LHCN-M2 (cell line): ENCODE data around the genes METTL7A and GALNT6.

DNA sequence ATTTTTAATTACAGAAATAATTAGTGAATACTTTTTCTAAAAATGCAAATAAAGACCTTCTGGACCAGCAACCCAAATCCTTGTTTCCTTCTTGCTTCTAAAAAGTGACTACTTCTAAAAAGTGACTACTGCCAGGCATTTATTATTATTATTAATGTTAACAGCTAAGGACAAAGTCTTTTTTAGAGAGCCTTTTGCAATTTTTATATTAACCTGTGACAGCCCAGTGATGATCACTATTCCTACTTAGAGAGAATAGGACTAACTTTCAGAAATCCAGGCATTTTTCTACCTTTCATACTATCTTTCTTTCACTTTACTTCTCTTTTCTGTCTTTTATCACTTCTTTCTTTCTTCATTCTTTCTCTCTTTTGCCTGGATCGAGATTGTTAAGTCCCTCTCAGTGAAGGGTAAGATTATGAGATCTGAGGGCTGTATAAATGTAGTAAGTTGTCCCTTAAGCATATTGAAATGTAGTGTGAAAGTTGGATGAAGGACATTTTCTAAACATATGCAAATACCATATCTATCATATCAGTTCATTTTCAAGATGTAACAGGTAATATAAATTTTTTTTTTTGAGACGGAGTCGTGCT is 48.3 kb upstream of the DIP2B start:
- RAMPAGE, long total RNA, result no peak

GRCh38 chr12:50460863-50461490 is 43.8 kb upstream of the DIP2B start:
- RAMPAGE, long total RNA, result no peak

GRCh38 chr12:50615586-50616416 is 111.0 kb downstream of the DIP2B start:
- RAMPAGE, long total RNA, result no peak

DNA sequence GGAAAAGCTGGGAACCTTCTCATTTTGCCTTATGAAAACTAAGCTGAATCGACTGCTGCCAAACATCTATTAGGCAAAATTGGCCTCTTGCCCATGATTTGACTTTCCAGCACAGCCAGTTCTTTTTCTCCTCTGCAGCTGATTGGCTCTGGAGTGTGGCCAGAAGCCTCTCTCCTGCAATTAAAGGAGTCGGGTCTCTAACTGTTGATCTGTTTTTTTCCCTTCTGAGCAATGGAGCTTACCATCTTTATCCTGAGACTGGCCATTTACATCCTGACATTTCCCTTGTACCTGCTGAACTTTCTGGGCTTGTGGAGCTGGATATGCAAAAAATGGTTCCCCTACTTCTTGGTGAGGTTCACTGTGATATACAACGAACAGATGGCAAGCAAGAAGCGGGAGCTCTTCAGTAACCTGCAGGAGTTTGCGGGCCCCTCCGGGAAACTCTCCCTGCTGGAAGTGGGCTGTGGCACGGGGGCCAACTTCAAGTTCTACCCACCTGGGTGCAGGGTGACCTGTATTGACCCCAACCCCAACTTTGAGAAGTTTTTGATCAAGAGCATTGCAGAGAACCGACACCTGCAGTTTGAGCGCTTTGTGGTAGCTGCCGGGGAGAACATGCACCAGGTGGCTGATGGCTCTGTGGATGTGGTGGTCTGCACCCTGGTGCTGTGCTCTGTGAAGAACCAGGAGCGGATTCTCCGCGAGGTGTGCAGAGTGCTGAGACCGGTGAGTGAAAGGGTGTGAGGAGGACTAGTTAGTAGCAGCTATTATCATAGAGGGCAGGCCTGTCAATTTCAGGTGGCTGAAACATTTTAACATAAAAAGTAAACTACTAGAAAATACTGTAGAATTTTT is at the start of gene METTL7A:
Gene METTL7A, plus strand, starts transcription at position 208 of the 858 bp plus-strand sequence.
- RAMPAGE, long total RNA, result no peak

DNA sequence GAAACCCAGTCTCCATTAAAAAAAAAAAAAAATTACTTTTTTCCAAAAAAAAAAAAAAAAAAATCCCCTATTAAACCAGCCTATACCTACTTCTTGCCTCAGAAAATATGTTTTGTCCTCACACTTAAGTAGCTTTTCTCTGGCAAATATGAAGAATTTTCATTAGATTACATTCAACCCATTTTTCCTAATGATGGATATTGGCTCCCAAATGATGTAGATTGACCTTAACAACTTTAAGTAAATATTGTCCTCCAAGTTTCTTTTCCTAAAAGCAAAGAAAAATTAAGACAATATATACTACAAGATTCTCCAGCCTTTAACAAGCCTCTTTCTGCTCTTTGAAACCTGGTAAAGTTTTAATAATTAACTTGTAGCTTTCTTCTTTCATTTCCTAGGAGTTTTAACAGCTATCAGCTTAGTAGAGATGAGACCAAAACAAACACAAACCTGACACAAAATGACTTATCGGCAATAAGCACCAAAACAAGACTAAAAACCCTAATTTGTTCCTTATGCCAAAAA is 3.7 kb downstream of the SLC11A2 start:
- RAMPAGE, long total RNA, result no peak

GRCh38 chr12:51028025-51029306 is 2.3 kb upstream of the SLC11A2 start:
- RAMPAGE, long total RNA, result no peak

- RAMPAGE, long total RNA, result no peak
These were observed 13.6 kb downstream of the POU6F1 start for GRCh38 chr12:51204251-51204607.

- RAMPAGE, long total RNA, result no peak
These were observed 7.8 kb downstream of the DAZAP2 start for GRCh38 chr12:51246232-51246954.

GRCh38 chr12:51270727-51271430 is 664 bp upstream of the SMAGP start:
- RAMPAGE, long total RNA, result no peak

GRCh38 chr12:51368515-51369651 is 22.3 kb downstream of the GALNT6 start:
- RAMPAGE, long total RNA, result no peak

GRCh38 chr12:51371353-51372165 is 19.6 kb downstream of the GALNT6 start:
- RAMPAGE, long total RNA, result no peak

DNA sequence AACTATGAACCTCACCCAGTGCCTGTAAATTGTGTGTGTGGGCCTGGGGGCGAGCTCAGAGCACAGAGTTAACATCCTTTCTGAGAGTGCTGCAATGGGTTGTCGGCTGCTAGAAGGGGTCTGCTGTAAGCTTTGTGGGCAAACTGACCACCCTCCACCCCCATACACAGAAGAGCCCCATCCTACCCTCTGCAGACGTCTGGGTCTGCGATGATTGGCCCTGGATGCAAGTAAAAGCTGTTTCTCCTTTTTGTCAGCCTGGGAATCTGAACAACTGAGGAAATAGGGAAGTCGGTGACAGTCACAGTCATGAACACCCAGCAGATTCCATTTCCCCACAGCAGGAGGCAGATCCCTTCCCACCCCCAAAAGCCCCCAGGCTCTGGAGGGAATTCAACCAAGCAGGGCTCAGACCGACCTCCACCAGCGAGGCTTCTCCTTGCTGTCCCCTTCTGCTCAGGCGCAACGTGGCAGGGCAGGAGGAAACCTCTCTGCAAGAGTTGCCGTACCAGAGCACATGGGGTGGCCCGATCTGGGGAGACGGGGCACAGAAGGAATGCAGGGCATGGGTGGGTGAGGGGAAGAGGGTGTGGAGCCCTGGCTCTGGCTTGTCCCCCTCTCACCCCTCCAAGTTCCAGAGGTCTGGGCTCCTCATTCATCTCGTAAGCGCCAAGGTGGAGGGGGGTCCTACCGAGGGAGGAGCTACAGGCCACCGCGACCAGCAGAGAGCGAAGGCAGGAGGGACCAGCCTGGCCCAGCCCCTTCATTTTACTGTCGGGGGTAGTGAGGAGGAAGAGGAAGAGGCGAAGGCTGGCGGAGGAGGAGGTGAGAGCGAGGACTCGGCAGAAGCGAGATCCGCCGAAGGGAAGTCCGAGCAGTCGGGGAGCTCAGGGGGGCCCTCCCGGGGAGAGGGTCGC is at the start of gene GALNT6:
Gene GALNT6, minus strand, starts transcription at position 743 of the 917 bp plus-strand sequence.
- RAMPAGE, long total RNA, result no peak

GRCh38 chr12:51403436-51404373 is 12.5 kb upstream of the GALNT6 start:
- RAMPAGE, long total RNA, result no peak

DNA sequence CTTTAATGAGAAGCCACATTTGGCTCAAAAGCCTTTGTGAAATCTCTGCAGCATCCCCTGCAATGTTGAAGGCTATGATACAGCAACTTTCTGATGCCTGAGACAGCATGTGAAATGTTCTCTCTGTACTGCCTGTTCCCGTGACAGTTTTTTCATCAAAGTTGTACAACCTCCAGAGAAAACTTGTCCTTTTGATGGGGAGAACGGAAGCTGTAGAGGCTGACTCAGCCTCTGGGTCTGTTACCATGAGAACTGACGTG is 16.9 kb downstream of the SLC4A8 start:
- RAMPAGE, long total RNA, result no peak

GRCh38 chr12:51752492-51752778 is 62.3 kb downstream of the TMDD1 start:
- RAMPAGE, long total RNA, result no peak

DNA sequence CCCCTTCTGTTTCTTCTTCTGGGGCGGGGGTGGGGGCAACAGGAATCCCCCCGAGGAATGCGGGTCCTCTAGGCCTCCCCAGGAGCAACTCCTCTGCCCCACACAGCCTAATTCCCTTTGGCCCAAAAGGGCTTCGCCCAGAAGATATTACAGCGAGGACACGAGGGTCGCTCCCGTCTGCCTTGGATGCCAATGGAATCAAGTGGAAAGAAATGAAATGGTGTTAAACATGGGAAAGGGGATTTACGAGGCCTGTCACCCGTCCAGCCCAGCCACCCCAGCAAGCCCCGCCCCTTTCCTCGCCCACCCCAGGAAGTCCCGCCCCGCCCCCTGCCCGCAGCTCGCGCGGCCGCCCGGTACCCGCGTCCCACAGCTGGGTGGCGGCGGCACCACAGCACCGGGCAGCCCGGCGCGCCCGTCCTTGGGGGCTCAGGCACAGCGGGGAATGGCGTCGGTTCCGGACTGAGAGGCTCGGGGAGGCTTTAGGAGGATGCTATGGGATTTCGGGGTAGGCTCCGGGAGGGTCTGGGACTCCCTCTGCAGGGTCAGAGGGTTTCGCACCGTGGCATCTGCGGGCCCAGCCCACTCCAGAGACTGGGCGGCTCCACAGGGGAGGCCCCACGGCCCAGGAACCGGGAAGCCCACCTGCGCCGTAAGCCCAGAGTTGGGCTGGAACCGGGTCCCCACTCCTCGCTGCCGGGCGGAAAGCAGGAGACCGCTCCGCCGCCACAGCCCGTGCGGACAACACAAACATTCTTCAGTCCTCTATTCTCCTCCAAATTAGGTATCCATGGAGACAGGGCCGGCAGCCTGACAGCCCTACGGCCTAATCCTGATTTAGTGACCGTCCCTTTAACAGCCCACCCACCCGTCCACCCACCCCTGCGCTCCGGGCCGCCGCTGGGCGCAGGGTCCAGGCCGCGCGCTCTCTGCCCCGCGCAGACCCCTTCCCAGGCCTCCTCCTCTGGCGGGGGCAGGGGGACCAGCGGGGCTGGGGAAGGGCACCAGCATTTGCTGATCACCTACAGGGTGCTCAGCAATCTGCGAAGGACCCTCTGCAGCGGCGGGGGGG is 1.5 kb downstream of the FIGNL2 start:
- RAMPAGE, long total RNA, result no peak

DNA sequence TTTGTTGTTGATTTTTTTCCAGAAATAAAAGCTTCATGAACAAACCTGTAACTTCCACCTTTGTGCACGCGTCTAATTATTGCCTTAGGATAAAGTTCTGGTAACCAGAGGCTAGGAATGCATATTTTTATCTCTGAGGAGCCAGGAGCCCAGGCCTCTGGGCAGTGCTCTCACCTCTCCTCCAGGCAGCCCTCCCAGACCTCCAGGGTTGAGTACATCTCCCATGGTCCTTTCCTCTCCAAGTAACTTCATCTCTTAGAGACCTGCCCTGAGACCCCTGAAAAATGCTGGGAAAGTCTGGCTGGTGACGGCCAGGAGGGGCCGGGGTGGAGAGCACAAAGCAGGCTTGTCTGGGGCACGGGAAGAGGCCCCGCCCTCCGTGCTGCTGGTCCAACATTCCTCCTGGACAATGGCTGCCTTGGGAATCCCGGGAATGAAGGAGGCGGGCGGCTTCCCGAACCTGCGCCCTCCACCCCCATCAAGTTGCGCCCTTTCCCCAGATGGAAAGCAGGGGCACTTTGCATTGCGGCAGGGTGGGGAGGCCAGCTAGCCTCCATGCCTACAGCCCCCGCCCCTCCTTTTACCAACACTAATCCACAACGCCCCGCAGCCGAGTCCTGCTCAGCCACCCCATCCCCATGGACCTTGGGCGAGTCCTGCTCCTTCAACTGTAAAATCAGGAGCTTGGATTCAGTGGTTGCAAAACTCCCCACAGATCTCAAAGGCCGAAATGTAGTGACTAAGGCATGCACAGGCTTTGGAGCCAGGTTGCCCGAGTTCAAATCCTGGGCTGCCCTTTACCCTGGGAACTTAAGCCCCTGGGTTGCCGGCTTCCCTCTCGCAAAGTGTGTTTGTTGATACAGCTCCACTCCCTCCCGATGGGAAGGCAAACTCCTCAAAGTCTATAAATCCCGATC is 7.4 kb upstream of the FIGNL2 start:
- RAMPAGE, long total RNA, result no peak

DNA sequence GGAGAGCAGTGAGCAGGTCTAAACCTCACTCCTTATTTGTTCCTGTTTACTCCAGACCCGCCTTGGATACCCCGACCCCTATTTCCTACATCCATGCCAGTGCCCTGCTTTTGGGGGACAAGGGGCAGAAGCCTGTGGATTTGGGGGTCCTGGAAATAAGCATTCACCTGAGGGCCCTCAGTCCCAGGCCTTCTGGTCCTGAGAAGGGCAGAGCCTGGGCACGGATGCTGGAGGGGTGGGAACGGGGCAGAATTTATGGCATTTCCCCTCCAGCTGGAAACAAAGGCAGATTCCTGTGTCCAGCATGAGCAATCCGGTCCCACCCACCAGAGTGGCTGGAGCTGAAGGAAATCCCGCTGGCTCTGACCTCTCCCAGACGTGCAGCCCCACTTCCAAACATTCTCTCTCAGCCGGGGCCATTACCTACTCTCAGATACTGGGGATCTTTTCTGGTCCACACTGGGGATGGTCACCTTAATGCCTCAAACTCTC is 9.3 kb downstream of the ANKRD33 start:
- RAMPAGE, long total RNA, result no peak

- RAMPAGE, long total RNA, result no peak
These were observed 594 bp downstream of the ACVRL1 start for GRCh38 chr12:51907942-51908253.

GRCh38 chr12:51923983-51924518 is 16.7 kb downstream of the ACVRL1 start:
- RAMPAGE, long total RNA, result no peak